Tongue (tissue), 2 donors: Measurements from ENCODE around the genes QKI and PDE10A.

GRCh38 chr6:160740631-160741587 is 38.9 kb downstream of the PLG start:
- RAMPAGE, long total RNA: no peak

DNA sequence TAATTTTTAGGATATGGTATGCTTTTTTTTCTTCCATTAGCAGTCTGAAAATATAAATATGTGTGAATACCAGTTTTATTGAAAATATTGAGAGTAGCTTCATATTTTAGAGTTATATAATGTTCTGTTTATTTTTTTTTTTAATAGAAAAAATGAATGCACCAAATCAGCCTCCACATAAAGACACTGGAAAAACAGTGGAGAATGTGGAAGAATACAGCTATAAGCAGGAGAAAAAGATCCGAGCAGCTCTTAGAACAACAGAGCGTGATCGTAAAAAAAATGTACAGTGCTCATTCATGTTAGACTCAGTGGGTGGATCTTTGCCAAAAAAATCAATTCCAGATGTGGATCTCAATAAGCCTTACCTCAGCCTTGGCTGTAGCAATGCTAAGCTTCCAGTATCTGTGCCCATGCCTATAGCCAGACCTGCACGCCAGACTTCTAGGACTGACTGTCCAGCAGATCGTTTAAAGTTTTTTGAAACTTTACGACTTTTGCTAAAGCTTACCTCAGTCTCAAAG is 57.0 kb downstream of the MAP3K4 start:
- RAMPAGE, long total RNA: no peak

DNA sequence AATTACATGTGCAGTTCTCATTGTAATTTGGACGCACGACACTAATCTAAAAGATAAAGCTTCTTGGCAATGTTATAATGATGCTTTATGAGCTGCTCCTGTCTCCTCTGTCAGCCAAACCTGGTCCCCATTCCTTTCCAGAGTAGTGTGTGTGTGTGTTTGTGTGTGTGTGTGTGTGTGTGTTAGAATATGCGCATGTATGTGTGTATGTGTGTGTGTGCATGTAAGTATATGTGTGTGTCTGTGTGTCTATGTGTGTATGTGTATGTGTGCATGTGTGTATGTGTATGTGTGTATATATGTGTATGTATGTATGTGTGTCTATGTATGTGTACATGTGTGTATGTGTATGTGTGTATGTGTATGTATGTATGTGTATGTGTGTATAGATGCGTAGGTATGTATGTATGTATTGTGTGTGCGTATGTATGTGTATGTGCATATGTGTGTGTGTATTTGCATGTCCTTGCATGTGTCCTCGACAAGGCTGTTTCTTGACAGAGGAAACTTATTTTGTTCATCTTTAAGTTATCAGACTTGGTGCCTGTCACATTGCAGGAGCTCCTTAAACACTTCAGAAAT is 79.5 kb downstream of the AGPAT4 start:
- RAMPAGE, long total RNA: no peak

DNA sequence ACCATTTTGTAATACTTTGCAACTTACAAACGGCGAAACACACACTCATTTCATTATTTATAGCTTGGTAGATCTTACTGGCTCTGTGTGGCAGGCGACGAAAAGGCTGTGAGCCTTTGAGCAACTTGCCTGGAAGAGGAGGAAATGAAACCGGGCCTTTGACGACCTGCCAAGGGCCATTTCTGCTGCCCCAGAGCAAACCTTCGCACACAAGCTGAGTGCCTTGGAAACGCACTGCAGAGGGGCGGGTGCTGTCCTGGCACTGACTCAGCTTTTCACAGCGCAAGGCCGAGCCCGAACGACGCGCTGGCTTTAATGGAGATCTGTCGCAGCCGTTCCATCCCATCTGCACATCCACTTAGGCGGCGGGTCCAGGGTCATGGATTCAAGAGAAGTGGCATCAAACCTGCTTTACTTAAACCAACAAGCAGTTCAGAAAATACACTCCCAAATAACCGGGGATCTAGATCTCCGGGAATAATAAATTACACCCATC is 101.7 kb upstream of the AGPAT4 start:
- RAMPAGE, long total RNA: no peak

- RAMPAGE, long total RNA: no peak
Measured at GRCh38 chr6:161486254-161486630, 212.4 kb upstream of the AGPAT4 start.

DNA sequence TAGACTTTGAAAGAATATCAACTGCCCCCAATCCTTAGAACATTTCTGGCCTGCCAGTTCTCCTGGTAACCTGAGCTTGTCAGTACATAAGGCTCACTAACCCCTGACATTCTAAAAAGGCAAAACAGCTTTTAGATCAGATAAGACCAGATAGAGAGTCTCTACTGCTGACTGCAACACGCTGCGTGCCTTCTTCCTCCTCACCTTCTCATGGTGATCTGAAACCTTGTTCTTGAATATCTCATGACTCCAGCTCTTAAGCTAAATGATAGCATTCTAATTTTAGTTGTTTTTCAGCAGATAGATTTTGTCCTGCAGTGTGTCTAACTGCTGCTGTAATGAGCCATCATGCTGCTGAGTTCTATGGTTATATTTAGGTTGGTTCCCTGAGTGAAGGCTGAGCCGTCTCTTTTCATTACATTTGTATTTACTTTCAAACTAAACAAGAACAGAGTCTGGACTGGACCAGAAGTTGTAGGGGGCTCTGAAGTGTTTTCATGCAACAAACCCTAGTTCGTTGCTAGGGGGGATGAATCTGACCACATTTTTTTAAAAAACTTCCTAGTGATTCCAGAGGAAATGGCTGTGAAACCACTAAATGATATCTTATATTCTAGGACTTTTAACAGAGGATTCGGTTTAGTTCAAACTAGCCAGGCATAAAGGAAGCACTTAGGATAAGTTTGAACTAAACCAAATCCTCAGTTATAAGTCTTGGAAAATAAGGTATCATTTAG is 328.2 kb upstream of the QKI start:
- RAMPAGE, long total RNA: no peak

DNA sequence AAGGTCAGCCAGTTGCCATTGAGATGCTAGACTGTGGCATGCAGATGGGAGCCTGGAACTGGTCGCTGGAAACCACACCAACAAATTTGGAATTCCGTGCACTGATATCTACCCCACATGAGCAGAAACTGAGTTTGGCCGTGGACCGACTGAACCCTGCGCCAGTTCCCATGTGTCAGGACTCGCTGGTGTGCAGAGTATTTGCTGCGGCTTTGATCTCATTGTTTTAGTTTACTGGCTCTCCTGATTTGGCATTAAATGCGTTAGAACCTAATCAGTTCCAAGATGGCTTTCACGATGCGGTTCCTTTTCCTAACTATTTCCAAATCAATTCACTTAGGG is 125.5 kb upstream of the QKI start:
- RAMPAGE, long total RNA: no peak

DNA sequence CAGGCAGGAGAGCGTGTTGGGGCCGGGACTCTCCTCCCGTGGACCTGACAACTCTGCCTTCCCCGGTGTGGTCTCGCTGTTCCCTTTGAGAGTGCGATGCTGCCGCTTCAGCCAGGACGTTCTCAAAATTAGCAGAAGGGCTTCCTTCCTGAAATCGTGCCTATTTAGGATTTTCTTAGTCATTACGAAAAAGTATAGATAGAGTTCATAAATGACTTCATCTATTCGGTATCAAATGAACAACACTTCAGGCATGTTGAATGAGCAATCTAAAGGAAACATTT is 104.8 kb upstream of the QKI start:
- RAMPAGE, long total RNA: no peak

GRCh38 chr6:163339588-163340018 is 74.9 kb upstream of the QKI start:
- RAMPAGE, long total RNA: no peak

DNA sequence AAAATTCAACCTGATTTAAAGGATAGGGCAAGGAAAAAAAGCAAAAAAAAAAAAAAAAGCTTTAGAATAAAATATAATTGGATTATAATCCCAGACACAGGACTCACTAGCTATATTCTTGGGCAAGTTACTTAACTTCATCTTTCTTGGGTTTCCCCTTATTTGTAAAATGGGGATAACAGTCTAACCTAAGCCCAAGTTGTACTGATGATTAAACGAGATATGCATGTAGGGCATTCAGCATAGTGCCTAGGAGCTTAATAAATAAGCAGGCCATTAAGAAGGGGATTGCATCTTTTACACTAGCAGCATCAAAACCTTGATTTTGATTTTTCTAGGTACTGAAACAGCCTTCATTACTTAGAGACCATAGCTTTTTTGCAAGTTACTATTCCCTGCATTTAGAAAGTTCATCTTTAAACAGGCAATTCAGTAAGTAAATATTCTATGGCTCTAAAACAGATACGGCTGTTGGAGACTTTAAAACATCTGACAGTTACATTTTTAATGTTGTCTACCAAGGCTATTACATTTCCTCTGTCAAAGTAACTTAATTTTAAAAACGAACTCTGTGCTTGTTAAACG is 2.1 kb upstream of the QKI start:
- RAMPAGE, long total RNA: no peak

DNA sequence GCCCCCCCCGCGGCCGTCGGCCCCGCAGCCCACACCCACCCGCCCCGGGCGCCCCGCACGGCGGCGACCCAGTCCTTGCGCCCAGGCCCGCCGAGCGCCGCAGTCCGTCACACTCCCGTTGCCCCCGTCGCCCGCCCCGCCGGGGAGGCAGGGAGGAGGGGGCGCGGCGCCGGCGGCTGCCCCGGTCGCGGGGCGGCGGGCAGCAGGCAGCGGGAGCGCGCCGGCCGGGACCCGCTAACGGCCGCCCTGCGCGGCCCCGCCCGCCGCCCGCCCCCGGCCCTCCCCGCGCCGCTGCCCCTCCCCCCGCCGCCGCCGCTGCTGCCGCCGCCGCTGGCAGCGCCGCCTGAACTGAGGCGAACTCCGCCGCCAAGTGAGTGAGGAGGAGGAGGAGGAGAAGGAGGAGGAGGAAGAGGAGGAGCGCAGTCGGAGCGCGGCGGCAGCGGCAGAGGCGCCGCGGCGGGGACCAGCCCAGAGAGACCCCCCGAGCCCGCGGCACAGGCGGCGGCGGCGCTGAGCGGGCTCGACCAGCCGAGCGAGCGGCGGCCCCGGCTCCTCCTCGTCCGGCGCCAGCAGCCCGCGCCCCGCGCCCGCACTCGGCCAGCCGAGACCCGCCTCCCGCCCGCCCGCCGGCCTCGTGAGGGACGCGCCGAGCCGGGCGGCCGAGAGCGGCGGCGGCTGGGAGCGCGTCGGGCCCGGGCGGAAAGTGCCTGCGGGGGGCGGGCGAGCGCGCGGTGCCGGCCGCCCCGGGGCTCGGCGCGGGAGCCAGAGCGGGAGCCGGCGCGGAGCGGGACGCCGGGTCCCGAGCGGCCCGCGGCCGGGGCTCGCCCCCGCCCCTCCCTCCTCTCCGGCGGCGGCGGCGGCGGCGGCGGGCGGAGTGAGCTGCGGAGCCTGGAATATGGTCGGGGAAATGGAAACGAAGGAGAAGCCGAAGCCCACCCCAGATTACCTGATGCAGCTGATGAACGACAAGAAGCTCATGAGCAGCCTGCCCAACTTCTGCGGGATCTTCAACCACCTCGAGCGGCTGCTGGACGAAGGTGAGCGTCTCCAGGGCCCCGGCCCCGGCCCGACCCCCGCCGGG is at the start of gene QKI:
Gene QKI, plus strand, starts transcription at position 420 of the 1,081 bp plus-strand sequence.
- RAMPAGE, long total RNA: no peak

GRCh38 chr6:163548522-163549293 is 134.2 kb downstream of the QKI start:
- RAMPAGE, long total RNA: no peak

GRCh38 chr6:164345871-164346386 is 931.4 kb downstream of the QKI start:
- RAMPAGE, long total RNA: no peak

DNA sequence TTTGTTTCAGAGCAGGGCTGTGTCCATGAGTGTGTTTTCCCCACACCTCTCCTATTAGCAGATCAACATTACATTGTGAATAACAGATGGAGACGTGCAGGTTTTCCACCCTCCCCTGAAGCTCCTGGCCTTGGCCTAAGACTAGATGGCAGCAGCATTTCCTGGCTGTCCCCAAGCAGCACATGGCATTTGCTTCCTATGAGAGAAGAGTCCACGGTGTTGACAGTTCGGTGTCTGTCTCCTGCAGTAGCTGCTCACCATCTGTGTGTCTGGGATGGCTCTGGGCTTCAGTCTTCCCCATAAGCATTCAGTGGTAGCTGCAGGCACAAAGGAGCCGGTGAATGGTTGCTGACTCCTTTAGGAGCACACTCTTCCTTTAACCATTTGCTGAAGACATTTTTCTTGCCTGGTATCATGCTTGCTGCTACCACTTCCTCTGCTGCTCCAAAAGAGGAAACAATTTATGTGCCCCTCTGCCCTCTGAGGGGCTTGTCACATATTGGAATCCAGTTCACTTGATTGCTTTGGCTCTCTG is 913.1 kb downstream of the C6orf118 start:
- RAMPAGE, long total RNA: no peak

GRCh38 chr6:164401966-164402416 is 907.4 kb downstream of the C6orf118 start:
- RAMPAGE, long total RNA: no peak

GRCh38 chr6:164507924-164508388 is 801.4 kb downstream of the C6orf118 start:
- RAMPAGE, long total RNA: no peak

DNA sequence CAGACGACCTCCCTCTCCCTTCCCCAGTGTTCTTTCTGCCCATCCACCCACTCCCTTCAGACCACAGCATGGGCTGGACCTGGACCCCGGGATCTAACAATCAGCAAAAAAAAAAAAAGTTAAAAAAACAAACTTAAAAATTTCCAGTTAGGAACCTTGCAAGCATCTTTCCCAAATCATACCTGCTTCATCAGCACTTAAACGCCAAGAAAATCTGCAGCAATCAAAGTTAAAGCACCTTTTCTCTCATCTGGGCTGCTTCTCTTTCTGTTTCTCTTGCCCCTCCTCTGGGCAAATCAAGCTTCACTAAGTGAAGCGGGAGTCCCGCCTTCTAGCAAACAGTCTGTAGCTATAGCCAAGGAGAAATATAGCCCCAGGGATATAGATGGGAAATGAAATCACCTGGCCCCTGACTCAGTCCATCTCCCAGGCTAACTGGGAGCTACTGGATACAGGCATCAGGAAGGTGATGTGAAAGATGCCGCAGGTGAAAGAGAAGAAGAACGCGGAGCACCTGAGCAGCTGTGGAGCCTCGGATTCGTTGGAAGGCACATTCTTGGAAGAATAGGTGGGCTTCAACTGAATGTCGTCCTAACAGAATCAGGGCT is 481.9 kb downstream of the C6orf118 start:
- RAMPAGE, long total RNA: no peak

DNA sequence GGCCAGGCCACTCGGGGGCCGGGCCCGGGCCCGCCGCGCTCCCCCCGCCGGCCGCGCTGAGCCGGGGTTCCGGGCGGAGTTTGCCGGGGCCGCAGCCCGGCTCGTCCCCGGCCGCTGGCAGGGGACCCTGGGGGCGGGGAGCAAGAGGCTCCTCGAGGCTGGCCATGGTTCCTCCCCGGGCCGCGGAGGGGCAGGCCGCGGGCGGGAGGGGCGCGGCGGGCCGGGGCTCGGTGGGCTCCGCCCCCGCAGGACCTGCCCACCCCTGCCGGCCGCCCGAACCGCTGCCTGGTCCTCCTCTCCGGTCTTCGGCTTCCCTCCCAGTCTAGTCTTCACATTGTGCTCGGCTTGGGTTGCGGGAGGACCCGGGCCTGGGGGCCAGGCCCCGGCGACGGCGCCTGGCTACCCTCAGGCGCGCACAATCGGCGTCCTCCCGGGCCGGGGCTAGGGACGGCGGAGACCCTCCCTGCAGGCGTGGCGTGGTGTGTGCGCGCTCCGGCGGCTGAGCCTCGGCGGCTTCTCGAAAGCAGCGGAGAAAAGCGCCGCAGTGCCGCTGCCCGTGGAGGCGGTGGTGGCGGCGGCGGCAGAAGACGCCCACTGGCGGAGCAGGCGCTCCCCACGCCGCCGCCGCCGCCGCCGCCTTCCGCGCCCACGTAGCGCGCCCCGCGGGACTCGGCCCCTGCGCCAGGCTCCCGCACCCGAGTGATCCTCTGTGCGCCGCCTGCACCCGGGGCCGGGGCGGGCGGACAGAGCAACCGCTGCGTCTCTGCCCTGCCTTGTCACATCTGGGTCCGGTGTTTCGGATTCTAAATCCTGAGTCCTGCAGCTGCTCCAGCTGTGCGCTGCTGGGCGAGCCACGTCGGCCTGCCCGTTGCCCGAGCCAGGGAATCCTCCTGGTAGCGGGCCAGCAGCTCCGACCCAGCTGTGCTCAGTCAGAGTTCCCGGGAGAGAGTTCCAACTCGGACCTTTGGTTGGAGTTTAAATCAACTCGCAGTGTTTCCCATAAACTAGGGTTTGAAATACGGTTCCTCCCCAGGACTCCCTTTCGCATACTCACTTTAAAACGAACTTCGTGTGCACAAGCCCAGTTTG is at the start of gene PDE10A:
Gene PDE10A, minus strand, starts transcription at position 596 of the 1,089 bp plus-strand sequence.
- RAMPAGE, long total RNA: no peak

DNA sequence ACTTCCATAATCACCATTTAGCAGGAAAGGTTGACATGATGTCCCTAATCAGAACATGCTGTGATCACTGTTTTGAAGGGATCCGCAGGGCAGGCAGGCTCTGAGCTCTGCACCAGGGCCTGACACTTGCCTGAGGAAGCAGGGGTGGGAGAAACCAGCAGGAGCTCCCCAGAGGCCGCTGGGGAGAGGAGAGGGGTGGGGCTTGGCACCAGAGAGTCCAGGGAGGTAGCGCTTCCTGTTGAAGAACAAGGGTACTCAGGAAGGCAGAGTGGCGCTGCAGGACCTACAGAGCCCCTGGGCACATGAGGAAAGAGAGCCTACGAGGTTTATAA is 5.6 kb upstream of the TBXT start:
- RAMPAGE, long total RNA: no peak

GRCh38 chr6:166339283-166339727 is 3.0 kb downstream of the SFT2D1 start:
- RAMPAGE, long total RNA: no peak